Jurkat, Clone E6-1 (cell line): ENCODE measurements around the gene SEPTIN4.

GRCh38 chr17:57935885-57936478, 19.2 kb downstream of the CUEDC1 start:
- RRBS, result no CpG with 5 or more reads among the region's 6 CpGs

GRCh38 chr17:58085593-58086284, 2.5 kb downstream of the DYNLL2 start:
- RRBS, result no CpG with 5 or more reads among the region's 6 CpGs

- RRBS, result no CpG with 5 or more reads among the region's 15 CpGs
Measured at GRCh38 chr17:58309066-58309584, 19.5 kb downstream of the TSPOAP1 start.

- RRBS, result no CpG with 5 or more reads among the region's 17 CpGs
Measured at GRCh38 chr17:58327746-58328424, 710 bp downstream of the TSPOAP1 start.

GRCh38 chr17:58330994-58331853, 2.6 kb upstream of the TSPOAP1 start:
- RRBS, result no CpG with 5 or more reads among the region's 23 CpGs

GRCh38 chr17:58331854-58332559, 3.4 kb upstream of the TSPOAP1 start:
- RRBS, result no CpG with 5 or more reads among the region's 18 CpGs

GRCh38 chr17:58544039-58544597, at the start of gene SEPTIN4:
SEPTIN4 (minus strand) TSS chr17:58544328.
- RRBS, result no CpG with 5 or more reads among the region's 5 CpGs

GRCh38 chr17:58679397-58679853, 12.4 kb downstream of the IGBP1C start:
- RRBS, result no CpG with 5 or more reads among the region's 5 CpGs

GRCh38 chr17:58756032-58756770, 547 bp downstream of the PPM1E start:
- RRBS, result 2% methylated on average over 38 of the region's 89 CpGs

- RRBS, result no CpG with 5 or more reads among the region's 6 CpGs
Measured at GRCh38 chr17:58993336-58993715, 113.4 kb downstream of the TRIM37 start.

- RRBS, result 12% methylated on average over 1 of the region's 4 CpGs
Measured at GRCh38 chr17:59105742-59106200, 909 bp downstream of the TRIM37 start.

DNA sequence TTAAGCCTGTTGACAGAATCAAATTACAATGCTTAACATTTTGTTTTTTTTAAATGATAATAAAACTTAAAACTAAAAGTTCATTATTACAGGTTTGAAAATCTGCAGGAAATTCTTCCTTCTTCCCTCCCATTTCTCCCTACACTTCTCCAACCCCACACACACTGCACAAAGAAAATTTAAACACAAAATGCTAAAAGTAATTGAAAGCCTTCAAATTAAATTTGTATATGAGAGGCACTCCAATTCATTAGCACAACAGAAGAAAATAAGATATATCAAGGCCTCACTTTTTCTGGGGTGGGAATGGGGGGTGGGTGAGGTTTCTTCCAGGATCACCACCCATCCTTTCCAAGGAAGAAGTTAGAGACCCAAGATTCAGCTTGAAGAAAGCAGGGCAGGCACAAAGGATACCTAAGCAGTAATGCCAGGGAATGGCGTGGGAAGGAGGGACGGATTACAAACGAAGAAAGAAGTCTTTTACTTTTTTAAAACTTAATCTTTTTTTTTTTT, 1.6 kb downstream of the SKA2 start:
- RRBS, result no CpG with 5 or more reads among the region's 3 CpGs

- RRBS, result 6% methylated on average over 29 of the region's 75 CpGs
Measured at GRCh38 chr17:59332109-59333354, 1.1 kb downstream of the YPEL2 start.

DNA sequence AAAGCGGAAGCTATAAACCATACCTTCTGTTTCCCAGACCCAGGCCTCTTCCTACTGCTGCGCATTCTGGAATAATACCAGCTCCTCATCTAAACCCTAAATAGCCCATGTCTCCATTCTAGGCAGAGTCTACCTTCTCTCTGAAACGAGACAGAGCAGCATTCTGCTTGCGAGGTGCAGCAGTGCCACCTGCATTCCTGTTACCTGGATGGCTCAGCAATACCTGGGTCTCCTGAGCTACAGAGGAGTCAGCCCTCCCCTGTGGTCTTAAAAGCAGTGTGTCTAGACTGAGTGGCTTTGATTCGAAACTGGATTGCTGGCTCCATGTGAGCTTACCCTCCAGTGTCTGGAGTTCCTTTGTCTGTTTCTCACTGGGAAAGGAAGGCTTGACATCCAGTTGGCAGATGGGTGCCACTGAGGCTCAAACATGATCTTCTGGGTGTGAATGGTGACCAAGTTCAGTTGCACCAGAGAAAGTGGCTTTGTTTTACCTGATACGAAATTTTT, 6.5 kb downstream of the YPEL2 start:
- RRBS, result no CpG with 5 or more reads among the region's 6 CpGs

- RRBS, result no CpG with 5 or more reads among the region's 12 CpGs
Measured at GRCh38 chr17:59422919-59423821, 91.7 kb downstream of the YPEL2 start.

DNA sequence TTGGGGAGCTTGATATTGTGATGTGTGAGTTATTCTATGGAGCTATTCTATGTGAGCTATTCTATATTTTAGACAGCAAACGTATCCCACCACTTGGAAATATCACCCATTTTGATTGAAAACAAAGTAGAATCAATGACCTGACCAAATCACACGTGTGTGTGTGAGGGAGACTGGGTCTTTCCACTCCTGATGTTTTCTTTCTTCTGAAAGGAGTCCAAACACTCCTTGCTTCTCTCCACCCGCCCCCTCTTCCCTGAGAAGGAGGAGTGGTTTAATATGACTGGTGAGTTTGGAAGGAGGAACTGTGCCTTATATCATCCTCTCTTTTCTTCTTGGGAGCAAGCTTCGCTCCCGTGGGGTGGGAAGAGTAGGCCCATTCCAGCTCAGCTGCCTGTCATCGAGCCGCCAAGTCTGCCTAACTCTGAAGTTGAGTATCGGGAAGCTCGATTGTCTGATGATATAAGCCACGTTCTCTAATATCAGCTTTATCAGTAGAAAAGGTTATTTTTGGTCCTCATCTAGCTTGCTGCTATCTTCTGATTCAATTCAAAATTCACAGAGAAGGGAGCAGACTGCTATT, 96.5 kb downstream of the YPEL2 start:
- RRBS, result no CpG with 5 or more reads among the region's 10 CpGs

DNA sequence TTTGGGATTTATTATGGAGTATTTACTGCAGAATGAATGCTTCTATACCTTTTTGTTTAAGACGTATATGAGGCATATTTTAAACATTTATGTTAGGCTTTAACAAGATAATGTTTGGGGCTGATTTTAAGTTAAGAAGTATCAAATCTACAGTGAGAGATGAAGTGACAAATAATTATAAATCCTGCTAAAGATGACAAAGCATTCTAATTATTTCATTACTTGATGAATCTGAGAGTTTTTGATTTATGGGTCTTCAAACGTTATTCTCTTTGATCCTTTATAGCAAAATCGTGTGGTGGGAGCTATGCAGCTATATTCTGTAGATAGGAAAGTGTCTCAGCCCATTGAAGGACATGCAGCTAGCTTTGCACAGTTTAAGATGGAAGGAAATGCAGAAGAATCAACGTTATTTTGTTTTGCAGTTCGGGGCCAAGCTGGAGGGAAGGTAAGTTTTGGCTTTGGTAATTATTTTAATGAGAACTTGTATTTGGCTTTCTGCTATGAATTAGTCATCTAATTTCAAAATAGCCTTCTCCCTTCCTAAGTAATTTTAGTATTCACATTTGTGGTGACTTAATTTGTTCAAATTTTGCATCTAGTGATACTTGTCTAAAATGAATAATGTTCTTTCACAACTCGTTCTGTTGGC, 28.4 kb downstream of the CLTC start:
- RRBS, result no CpG with 5 or more reads among the region's 6 CpGs

DNA sequence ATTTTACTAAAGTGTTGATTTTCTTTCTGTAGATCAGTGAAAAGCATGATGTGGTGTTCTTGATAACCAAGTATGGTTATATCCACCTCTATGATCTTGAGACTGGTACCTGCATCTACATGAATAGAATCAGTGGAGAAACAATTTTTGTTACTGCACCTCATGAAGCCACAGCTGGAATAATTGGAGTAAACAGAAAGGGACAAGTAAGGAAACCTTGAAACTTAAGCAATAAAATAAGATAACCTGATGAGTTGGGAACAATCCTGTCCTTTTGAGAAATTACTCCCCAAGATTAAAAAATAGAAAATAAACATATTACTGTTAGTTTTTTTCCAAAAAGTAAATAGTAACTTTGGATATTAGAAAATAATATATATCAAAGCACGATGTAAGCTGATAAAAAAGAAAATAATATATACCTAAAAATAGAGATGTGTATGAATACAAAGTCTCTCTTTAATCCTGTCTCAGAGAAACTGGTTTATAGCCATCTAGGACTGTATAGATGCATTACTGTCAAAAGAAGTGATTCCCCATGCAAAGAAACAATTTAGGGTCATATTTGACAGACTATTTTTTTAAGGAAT, 36.2 kb downstream of the CLTC start:
- RRBS, result no CpG with 5 or more reads among the region's 1 CpG

DNA sequence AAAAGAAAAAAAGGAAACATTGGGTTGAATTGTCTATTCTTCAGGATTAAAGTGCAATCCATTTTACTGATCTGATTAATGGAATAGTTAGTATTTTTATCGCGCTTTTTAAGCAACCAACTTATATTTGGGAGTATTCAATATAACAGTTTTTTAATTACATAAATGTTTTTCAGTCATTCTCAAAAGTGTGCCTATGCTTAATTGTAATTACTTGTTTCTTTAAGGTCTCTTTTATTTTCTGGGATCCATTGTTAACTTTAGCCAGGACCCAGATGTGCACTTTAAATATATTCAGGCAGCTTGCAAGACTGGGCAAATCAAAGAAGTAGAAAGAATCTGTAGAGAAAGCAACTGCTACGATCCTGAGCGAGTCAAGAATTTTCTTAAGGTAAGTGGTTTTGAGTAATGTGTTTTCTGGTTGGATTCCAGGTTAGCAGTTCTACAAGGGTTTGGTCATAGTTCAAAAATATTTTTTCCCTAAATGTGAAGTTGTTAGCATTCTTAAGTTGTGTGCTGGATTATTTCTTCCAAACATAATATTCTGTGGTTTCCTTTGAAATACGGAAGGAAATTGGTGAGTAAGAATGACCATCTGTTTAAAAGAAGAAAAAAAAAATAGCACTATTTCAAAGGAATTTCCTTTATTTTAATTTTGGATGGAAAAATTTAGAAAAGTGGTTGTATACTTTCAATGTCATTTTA, 38.5 kb downstream of the PTRH2 start:
- RRBS, result no CpG with 5 or more reads among the region's 5 CpGs